Thoracic aorta (tissue), 1 donor: ENCODE data around the genes LY6G6F and LY6G6C.

- RAMPAGE, long total RNA, result no peak
Observed at GRCh38 chr6:31545141-31545751, 1.2 kb downstream of the ATP6V1G2 start.

DNA sequence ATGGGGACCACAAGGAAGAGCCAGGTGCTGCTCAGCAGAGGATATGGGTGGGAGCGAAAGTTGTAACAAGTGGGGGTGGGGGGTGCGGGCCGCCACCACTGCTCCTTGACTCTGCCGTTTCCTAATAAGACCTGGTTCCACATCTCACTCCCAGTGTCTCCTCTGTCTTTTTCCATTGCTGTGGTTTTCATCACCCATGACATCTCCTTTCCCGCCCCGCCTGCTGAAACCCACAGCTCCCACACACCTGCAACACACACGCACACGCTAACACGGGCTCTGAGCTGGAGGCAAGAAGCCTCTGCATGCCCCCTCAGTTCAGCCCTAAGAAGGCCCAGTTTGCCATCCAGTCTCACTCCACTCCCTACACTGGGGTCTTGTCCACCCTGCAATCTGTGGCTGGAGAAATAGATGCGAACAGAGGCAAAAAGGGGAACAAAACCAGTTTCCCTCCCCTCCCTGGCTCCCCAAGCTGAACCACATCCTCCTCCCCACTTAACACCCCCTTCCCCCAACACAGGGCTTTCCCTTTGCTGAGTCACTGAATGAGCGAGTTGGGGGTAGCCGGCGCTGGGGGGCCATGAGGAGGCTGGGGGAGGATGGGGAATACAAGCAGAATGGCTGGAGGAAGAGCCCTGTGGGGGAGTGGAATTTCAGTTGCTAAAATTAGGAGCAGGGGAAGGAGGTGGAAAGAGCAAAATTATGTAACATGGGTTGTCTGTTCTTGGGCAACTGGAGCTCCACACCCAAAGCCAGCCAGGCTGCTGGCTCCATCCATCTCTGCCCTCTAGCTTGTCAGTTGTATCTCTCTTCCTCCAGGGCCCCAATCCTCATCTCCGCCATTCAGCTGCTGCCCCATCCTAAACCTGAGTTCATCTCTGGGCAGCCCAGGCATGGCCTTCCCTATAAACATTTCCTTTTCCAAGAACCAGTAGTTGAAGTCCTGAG lies 11.5 kb downstream of the NFKBIL1 start:
- RAMPAGE, long total RNA, result no peak

GRCh38 chr6:31561694-31562526 lies 10.2 kb upstream of the LTA start:
- RAMPAGE, long total RNA, result no peak

GRCh38 chr6:31577773-31578814 lies 2.7 kb downstream of the TNF start:
- RAMPAGE, long total RNA, result no peak

DNA sequence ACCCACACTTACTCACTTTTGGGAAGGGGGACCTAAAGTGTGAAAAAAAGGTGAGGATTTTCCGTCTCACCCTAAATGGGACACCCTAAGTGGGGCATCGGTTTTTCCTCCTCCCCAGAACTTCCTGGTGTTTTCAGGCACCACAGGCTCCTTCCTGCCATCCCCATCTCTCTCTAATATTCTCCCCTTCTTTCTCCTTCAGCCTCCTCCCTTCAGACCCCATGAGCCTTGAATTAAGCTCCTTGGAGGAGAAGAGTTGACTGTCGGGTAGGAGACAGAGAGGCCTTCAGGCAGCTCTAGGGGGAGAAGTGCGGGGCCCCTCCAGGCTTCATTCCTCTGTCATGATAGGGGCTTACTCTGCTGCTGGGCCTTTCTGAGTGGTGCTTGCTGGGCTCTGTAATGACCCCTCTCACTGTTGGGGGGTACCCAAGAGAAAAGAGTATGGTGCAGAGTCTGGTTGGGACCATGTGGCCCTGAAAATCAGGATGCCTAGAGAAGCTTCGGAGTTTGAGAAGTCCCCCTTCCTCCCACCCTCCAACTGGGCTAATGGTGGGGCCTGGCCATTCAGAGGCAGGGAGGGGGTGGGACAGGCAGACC lies 2.3 kb downstream of the LTB start:
- RAMPAGE, long total RNA, result no peak

DNA sequence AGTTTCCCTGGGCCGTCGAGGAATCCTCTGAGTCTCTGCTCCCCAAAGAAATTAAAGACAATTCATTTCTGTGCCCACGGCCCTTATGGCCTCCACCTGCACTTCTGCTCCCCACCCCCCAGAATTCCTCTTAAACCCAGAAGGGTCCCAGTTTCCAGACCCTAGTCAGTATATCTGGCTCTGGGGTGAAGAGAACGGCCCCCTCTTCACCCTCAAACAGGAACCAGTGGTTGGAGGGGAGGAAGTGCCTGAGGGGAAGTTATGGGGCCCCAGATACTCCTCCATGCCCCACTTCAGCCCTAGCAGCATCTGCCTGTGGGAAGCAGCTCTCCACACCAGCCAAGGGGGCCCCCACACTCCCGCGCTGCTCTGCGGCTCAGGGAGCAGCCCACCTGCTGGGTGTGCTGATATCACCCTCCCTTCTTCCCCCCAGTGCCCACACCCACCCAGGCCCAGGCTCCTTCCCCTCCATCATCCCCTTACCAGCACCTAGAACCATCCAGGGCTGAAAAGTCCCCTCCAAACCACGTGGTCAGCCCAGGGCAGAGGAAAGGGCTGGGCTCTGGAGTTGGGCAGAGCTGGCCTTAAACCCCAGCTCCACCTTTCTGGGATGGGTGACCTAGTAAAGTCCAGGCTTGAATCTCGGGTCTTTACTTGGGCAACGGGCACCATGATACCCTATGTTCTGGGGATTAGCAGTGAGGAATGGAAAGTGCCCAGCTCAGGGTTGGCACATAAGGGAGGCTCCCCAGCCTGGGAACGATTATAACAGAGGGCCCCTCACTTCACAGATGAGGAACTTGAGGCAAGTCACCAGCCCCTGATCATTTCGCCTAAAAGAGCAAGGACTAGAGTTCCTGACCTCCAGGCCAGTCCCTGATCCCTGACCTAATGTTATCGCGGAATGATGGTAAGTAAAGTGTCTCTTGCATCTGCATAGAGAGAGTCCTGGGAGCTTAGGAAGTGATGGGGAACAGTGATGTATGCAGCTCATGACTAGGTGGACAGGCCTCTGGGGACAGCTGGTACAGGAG lies 649 bp downstream of the LST1 start:
- RAMPAGE, long total RNA, result start-site peak on the plus strand centred at position 841 of the sequence, 116 bp wide, 25 reads

GRCh38 chr6:31621126-31621417 lies 557 bp downstream of the PRRC2A start:
- RAMPAGE, long total RNA, result no peak

DNA sequence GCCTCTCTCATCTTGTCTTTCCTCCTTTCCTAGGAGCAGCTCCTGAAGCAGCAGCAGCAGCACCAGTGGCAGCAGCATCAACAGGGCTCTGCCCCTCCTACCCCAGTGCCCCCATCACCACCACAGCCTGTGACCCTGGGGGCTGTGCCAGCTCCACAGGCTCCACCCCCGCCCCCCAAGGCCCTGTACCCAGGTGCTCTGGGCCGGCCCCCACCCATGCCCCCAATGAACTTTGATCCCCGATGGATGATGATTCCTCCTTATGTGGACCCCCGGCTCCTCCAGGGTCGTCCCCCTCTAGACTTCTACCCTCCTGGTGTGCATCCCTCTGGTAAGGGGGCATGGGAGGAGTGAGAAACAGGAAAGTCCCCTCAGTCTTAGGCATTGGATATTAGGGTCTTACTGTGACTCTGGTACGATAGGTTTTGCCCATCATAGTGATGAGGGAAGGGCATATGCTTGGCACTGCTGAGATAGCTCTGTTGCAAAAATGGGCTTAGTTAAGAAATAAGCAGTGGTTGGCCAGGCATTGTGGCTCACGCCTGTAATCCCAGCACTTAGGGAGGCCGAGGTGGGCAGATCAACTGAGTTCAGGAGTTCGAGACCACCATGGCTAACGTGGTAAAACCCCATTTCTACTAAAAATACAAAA lies 9.1 kb downstream of the PRRC2A start:
- RAMPAGE, long total RNA, result no peak

DNA sequence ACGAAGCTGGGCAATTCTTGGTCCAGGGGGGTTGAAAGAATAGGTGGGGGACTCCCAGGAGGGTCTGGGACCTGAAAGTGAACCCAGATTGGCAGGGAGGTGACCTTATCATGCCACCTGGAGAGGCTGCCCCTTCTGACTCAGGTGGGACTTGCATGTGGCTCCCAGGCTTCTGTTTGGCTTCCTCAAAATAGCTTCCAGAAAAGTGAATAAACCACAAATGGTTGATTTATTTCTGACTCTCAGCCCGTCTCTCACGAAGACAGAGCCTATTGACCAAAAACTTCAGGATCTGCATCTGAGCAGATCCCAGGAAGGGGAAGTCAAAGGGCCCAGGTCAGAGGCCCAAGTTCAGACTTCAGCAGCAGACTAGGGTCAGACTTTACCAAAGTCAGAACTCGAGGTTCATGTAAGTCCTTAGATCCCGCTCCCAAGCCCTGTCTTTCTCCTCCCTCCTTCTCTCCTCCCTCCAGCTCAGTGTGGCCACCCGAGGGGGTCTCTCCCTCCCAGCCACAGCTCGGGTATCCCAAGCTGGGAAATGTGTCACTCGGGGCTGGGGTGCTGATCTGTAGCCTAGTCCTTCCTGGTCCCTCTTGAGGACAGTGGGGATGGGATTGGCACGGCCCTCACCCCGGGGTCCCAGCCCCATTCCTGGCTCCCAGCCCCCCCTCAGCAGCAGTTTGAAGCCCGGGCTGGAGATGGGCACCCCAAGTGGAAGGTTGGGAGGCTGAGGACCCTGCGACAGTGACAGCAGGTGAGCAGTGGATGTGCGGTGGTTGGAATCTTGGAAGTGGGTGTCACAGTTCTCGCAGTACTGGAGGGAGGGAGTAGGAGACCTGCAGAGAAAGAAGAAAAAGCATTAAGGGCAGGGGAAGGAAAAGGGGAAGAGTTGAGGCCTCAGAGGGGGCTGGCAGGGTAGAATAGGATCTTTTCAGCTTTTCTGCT lies 1.6 kb upstream of the C6orf47 start:
- RAMPAGE, long total RNA, result no peak

- RAMPAGE, long total RNA, result start-site peak on the minus strand at chr6:31664070-31664126, 25 reads; start-site peak on the minus strand at chr6:31664442-31664584, 24 reads
Observed at GRCh38 chr6:31663834-31664765, 697 bp downstream of the GPANK1 start.

DNA sequence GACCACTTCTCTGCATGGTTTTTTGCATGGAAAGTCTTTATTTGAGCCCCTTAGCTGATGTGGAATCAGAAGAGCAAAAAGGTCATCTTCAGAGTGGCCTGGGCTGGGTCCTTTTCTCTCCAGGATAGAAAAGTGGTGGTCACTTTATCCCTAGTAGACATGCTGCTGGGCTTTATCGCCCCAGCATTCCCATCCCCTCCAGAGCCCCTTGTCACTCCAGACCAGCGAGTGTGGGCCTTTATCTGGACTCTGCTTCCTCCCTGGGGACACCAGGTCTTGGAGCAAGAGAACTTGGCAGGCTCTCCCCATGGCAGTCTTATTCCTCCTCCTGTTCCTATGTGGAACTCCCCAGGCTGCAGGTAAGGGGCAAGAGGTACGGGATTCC lies at the start of gene LY6G6F:
TSS of gene LY6G6F (plus strand) at position 267 of the 385 bp plus-strand sequence.
- RAMPAGE, long total RNA, result no peak

DNA sequence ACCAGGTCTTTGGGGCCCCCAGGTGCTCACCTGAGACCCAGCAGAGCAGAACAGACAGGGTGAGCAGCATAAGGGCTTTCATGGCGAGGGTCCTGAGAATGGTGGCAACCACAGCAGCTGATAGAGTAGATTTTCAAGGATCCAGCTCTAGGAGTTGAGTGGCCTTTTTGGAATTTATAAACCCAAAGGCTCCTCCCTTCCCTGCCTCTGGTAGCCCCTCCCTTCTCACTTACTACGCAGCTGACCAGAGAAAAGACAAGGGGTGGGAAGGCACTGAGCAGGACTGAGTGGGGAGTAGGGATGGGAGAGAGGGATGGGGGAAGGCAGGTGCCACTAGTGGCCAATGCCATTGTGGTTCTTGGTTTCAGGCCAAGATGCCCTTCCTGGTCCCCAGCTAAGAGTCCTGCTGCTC lies at the start of gene LY6G6C:
TSS of gene LY6G6C (minus strand) at position 149 of the 412 bp plus-strand sequence.
- RAMPAGE, long total RNA, result no peak

DNA sequence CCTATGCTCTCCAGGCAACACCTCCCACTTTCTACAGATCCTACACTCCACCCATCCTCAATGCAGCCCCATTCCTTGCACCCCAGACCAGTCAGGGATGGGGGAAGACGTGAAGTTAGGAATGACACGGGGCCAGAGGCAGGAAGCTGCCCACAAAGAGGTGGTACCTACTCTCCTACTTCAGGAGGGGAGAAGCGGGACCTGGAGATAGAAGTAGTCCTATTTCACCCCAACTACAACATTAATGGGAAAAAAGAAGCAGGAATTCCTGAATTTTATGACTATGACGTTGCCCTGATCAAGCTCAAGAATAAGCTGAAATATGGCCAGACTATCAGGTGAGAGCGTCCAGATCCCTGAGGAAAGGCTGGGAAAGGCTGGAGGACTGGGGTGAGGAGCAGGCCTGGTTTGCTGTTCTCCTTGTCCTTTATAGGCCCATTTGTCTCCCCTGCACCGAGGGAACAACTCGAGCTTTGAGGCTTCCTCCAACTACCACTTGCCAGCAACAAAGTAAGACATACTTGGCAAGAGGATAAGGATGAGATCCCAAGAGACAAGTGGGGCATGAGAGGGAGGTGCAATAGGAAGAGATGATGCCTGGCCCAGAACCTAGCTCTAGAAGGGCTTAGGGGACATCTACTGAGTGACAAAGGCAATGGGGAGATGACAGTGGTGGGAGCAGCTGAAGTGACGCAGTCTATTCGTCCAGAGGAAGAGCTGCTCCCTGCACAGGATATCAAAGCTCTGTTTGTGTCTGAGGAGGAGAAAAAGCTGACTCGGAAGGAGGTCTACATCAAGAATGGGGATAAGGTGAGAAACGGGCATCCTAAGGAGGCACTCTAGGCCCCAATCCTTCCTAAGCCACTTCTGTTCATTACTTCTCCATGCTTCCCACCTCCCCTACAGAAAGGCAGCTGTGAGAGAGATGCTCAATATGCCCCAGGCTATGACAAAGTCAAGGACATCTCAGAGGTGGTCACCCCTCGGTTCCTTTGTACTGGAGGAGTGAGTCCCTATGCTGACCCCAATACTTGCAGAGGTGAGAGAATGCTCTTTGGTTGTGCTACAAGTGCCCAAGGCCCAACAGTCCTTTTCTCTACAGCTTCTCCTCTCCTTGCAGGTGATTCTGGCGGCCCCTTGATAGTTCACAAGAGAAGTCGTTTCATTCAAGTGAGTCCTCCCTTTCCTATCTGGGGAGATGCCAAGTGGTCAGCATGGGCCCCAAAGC lies 5.0 kb downstream of the CFB start:
- RAMPAGE, long total RNA, result no peak

DNA sequence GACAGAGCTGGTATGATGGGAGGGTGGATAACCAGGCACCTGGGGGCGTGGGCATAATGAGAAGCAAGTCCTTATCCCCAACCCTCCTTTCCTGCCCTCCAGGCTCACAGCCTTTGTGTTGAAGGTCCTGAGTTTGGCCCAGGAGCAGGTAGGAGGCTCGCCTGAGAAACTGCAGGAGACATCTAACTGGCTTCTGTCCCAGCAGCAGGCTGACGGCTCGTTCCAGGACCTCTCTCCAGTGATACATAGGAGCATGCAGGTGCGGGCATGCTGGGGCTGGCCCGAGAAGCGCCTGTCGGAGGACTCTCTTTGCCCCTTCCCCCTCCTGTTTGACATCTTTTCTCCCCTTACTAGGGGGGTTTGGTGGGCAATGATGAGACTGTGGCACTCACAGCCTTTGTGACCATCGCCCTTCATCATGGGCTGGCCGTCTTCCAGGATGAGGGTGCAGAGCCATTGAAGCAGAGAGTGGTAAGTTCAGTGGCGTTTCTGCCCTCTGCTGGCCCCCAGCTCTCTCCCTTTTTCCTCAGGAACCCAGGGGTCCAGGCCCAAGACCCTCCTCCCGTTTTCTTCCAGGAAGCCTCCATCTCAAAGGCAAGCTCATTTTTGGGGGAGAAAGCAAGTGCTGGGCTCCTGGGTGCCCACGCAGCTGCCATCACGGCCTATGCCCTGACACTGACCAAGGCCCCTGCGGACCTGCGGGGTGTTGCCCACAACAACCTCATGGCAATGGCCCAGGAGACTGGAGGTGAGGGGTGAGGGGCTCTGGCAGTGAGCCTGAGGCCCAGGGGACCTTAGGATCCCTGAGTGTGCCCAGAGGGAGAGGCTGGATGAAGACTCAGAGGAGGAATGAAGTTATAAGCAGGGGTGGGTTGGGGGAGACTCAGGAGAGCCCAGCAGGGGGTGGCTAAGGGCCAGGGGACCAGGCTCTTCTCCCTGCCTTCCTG lies 9.4 kb upstream of the CYP21A2 start:
- RAMPAGE, long total RNA, result no peak

GRCh38 chr6:32081009-32081764 lies 28.0 kb downstream of the TNXB start:
- RAMPAGE, long total RNA, result no peak

DNA sequence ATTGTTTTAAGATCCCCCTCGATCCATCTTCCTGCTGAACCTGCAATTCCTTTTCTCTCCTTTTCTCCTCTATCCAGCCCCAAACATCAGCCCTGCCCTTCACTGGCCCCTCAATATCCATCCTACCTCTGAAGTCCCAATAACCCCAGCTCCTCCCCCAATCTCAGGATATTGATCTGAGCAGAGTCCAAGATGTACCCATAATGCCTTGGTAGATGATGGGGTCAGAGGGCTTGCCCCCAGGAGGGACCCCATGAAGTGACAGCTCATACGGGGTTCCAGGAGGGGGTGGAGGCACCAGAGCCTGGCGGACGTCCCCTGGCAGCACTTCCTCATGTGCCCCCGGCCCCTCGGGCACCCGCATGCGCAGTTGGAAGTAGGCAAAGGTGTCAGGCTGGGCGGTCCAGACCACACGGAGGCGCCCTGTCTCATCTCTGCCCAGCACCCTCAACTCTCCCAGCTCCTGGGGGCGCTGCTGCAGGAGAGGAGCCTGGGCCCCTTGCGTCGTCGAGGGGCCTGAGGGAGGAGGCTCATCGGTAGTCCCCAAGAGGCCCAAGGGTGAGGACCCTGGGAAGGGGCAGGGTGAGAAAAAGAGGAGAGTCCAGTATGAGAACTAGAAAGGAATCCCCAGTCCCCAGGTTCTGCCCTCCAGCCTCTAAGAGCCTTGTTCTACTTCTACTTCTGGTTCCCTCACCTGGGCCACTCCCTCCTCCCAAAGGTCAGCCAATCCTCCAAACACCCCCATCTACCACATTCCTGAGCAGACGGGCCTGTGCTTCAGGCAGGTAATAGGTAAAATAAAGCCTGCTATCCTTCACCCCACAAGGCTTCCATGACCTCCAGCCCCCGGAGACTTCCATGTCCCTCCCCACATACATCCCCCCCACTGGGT lies 23.3 kb downstream of the TNXB start:
- RAMPAGE, long total RNA, result no peak

DNA sequence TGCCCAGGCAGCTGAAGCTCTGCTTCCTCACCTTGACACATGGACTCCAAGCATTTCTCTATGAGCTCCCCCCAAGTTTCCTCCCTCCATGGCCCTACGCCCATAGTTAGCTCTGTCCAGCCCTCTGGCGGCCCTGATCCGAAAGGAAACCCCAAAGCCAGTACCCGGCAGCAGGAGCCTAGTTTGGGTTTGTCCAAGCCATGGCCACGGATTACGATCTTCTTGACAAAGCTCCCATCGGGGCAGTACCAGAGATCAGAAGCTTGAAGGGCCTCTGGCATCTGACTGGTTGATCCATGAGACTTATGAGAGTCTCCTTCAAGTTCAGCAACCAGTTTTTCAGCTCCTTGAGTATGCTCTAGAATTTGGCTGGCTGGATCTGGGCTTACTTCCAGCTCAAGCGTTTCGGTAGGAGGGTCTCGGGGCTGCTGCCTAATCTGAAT lies 825 bp downstream of the FKBPL start:
- RAMPAGE, long total RNA, result no peak

DNA sequence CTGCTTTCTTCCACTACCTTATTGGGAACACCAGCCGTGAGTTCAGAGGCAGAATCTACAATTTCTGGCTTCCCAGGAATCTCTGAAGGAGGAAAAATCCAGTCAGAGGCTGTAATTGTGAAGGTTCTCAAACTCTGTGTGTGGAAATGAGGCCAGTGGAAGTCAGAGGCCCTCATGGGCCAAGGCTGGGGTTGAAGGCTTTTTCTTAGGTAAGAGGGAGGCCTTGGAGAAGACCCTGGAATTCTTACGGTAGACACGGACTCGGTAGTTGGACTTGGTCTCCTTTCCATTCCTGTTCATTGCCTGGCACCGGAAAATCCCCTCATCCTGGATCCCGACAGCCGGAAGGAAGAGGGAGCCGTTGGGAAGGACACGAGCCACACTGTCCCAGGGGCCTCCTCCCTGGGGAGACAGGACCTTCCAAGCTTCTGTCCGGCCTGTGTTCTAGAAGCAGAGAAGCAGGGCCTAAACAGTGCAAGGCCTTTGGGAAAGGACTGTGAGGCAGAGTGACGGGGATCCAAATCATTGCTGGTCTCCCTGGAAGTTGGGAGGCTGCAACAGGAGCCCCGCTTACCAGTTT lies 656 bp downstream of the AGER start:
- RAMPAGE, long total RNA, result no peak

DNA sequence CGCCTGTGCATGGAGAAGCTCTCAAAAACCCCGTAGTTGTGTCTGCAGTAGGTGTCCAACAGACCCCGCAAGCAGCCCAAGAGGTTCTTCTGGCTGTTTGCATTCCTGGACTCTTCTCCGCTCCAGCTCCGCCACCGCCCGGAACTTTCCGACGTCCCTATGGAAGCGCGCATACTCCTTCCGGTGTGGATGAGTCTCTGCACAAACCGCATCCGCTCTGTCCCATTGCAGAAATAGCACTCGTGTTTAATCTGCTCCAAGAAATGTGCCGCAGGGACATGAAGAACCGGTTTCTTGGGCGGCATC lies 20.1 kb downstream of the HLA-DRA start:
- RAMPAGE, long total RNA, result no peak

- RAMPAGE, long total RNA, result no peak
Observed at GRCh38 chr6:32519371-32519707, 10.7 kb downstream of the HLA-DRB5 start.